Melanocyte of skin (primary cell): Measurements from ENCODE around the genes SLAMF1 and ITLN1.

GRCh38 chr1:159779446-159780104 lies 1.2 kb upstream of the DUSP23 start:
- CAGE, long polyA plus RNA, 2 experiments, result no peak in any of the 2 experiments

- CAGE, long polyA plus RNA, 2 experiments, result no peak in any of the 2 experiments
These were observed 9.5 kb downstream of the DUSP23 start for GRCh38 chr1:159790247-159790586.

DNA sequence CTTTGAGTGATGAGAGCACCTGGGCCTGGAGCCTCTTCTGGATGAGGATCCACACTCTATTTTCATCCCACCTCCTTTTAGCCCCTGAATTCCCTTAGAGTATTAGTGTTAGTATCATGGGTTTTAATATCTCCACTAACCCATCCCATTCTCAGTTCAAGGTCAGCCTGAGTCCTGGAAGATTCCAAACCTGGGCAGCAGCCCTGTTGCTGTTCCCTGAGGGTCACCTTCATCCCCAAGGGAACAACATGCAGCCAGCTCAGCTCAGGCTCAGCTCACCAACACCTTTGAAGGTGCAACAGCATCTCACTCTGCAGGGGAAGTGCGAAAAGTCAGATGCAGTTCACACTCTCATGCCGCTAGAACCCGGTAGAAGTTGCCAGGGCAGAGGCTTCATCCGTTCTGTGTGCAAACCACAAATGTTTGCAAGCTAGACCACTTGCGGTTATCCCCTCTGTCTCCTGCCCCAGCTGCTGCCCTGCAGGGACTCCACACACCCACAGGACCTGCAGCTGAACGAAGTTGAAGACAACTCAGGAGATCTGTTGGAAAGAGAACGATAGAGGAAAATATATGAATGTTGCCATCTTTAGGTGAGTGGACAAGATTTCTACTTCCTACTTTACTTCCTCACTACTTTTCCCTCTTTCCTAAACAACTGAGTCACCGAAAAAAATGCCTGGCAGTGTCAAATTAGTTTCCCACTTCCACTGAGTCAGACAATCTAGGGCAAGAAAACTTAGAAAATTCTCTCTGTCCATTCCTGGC lies 2.0 kb upstream of the FCRL6 start:
- CAGE, long polyA plus RNA, 2 experiments, result no peak in any of the 2 experiments

DNA sequence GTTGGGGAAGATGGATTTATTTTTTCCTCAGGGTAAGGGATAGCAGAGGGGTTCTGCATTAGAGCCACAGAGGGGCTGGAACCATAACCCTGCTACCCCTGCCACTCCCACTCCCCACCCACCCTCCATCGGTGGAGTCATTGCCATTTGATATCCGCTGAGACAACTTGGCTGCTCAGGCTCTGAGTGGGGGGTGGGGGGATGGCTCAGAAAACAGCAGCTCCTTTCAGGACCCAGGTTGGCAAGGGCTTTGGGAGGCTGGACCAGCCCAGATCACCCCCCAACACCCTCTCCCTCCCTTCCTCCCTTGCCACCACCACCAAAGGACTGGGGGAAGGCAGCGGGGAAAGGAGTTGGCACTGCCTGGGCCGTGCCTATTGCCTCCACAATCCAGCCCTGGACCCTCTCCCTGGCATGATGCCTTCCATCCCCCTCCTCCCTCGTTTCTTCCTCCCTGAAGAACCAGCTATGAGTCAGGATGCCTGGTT lies 1.7 kb downstream of the KCNJ10 start:
- CAGE, long polyA plus RNA, 2 experiments, result no peak in any of the 2 experiments

DNA sequence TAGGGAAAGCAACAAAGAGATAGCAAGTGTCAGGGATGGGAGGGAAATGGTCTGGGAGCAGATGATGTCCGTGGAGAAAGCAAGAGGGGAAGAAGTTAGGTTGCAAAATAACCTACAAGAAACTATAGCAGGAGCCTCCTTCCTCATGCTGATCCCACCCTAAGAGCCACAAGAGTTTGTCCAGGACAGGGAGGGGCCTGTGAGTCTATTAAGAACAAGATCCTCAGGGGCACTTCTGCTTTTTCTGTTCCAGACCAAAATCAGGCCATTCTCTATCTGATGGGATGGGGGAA lies 7.8 kb upstream of the ATP1A4 start:
- CAGE, long polyA plus RNA, 2 experiments, result no peak in any of the 2 experiments

- CAGE, long polyA plus RNA, 2 experiments, result no peak in any of the 2 experiments
These were observed 4.4 kb downstream of the PEA15 start for GRCh38 chr1:160209310-160210319.

DNA sequence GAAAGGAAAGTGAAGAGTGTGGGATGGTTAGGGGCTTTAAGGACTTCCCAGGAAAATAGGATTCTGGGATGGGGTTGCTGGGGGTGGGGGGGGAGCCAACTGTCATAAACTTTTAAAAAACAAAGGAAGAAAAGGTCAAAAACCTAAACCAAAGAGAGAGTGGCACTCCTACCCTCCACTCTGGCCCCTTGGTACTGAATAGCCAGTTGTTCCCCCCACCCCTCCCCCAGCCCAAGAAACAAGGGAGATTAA lies 11.8 kb downstream of the PEA15 start:
- CAGE, long polyA plus RNA, 2 experiments, result no peak in any of the 2 experiments

- CAGE, long polyA plus RNA, 2 experiments, result no peak in any of the 2 experiments
These were observed 7.8 kb downstream of the PEX19 start for GRCh38 chr1:160277031-160277546.

- CAGE, long polyA plus RNA, 2 experiments, result no peak in any of the 2 experiments
These were observed 19.2 kb downstream of the COPA start for GRCh38 chr1:160323926-160324222.

- CAGE, long polyA plus RNA, 2 experiments, result no peak in any of the 2 experiments
These were observed 53.2 kb downstream of the VANGL2 start for GRCh38 chr1:160453473-160454028.

DNA sequence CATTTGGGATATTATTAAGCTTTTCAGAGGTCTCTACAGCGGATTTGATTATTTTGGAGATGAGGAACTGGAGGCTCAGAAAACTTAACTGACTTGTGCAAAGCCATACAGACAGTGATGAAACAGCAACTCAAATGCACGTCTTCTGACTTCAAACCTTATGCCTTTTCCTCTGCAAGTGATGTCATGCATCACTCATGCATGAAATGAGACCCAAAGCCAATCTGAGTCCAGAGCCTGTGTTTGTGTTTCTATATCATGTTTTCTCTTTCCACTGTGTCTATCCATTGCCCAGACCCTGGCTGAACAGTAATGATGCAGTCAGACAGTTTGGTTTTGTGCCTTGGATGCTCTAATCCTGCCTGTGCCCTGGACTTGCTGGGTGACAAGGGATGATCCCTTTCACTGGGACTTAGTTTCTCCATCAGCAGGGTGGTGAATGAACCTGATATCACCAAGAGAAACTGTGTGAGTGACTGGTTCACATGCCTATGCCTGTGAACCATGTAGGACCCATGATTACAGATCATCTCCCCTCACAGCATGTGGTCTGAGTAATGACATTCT lies 33.4 kb downstream of the SLAMF6 start:
- CAGE, long polyA plus RNA, 2 experiments, result no peak in any of the 2 experiments

DNA sequence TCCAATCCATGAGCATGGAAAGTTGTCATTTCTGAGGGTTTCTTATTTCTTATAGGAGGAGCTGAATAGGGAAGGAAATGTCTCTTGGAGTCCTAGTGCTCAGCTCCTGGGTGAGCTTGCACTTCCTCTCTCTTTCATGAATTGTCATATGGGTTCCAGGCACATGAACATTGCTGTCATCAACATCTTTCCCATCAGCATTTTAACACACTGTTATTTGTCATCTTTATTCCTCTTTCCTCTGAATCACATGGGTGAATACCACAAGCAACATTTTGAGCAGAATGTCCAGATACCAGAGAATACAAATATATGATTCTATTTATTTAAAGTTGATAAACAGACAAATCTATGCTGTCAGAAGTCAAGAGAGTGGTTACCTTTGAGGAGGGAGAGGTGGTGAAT lies 23.4 kb downstream of the SLAMF6 start:
- CAGE, long polyA plus RNA, 2 experiments, result no peak in any of the 2 experiments

GRCh38 chr1:160519723-160520443 lies 3.2 kb downstream of the SLAMF6 start:
- CAGE, long polyA plus RNA, 2 experiments, result no peak in any of the 2 experiments

- CAGE, long polyA plus RNA, 2 experiments, result no peak in any of the 2 experiments
These were observed 5.4 kb downstream of the SLAMF1 start for GRCh38 chr1:160641312-160641934.

DNA sequence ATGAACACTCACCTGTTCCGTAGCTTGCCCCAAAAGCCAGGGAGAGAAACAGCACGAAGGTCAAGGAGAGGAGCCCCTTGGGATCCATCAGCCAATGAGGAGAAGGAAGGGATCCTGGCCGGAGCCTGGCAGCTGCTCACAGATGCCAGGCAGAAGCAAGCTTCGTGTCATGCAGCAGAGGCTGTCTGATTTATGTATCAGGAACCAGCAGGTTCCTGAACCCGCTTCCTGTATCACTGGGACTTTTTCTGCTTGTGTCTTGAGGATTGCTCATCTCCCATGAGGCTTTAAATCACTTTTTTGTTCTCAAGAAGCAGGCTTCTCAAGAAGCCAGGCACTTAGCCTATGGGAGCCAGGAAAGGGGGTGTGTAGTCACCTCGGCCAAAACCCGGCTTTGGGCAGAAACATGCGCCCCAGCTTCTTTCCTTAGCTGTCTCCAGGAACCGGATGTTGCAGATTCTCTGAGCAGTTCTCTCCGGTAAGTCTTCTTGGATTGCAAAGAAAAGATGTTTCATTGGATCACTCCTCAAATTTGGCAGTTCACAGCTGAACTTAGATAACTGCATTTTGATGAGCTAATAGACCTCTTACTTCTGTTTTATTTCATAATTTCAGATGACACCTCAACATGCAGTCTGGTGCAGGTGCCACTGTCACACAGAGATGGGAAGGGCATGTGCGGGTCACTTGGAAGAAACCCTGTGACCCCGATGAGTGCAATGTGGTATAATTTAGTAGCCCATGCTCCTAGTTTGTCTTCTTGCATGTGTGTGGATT lies at the start of gene SLAMF1:
SLAMF1 (minus strand) TSS at position 187 of the 777 bp plus-strand sequence.
- CAGE, long polyA plus RNA, 2 experiments, result no peak in any of the 2 experiments

- CAGE, long polyA plus RNA, 2 experiments, result no peak in any of the 2 experiments
These were observed 26.8 kb downstream of the CD48 start for GRCh38 chr1:160684804-160685262.

GRCh38 chr1:160712689-160713120 lies 1.1 kb upstream of the CD48 start:
- CAGE, long polyA plus RNA, 2 experiments, result no peak in any of the 2 experiments

GRCh38 chr1:160776080-160776756 lies 19.8 kb upstream of the LY9 start:
- CAGE, long polyA plus RNA, 2 experiments, result no peak in any of the 2 experiments

DNA sequence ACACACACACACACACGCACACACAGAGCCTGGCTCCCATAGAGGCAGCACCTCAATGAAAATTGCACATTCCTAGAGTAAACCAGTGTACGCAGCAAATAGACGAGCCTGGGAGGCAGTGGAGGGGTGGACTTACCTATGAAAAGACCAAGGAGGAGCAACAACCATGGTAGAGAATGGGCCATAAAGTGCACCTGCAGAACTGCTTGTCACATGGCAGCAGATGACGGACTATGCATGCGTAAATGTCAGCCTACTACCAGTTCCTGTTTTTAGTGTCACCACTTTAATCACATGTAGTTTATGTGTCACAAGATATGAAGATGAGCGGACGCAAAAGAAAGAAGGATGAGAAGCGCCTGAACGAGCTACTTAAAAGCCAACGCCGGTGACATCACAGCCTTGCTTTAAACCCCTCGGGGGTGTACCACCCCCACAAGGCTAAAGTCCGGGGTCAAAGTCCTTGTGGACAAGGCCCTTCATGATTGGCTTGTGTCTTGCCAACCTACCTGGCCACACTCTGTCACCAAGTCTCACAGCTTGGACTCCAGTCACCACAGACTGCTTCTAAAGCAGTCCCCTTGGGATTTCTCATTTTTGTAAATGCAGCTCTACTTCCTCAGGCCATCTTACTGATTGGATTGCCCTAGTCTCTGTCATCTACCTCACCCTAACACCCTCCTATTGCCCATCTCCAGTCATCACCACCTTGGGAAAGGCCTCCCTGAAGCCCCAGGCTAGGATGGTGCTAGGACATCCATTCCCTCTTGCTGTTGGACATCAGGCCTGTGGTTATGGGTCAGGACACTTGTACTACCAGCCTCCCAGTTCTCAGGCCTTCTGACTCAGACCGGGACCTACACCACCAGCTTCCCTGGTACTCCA lies 6.1 kb upstream of the LY9 start:
- CAGE, long polyA plus RNA, 2 experiments, result no peak in any of the 2 experiments

GRCh38 chr1:160884992-160885332 lies at the start of gene ITLN1:
TSS of gene ITLN1 (minus strand) at chr1:160885180.
- CAGE, long polyA plus RNA, 2 experiments, result no peak in any of the 2 experiments